ENCODE data around the genes LIPF, LIPM and FAS.

DNA sequence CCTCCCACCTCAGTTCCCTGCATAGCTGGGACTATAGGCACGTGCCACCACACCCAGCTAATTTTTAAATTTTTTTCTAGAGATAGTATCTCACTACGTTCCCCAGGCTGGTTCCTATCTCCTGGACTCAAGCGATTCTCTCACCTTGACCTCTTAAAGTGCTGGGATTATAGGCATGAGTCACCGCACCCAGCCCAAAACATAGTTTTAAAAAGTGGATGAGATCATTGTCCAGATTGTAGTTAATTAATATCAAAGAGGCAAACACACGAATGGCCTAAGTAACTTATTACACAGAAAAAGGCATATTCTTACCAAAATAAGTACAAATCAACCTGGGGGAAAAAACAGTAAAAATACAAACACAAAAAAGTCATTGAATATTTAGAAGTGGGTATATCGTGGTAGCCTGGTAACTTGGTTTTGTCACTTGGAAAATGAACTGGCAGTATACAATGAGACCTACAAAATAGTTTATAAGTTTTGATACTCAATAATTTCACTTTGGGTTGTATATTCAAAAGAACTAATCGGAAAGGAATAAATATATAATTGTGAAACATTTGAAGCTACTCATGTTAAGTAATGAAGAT lies 41.9 kb downstream of the PAPSS2 start:
- PRO-cap = no peak

DNA sequence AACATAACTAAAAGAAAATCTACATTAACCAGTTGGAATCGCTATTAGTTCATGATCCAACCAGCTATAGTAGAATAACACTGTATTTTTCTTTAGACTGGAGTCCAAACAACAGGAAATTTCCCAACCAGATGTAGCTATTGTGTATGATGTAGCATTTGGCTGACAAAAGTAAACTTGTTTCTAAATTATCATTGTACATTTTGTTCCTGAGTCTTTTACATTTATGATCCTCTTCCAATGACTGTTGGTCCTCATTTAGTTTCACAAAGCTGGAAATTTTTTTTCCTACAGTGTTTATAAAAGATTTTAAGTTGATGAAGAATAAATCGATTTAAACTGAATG lies 62.1 kb downstream of the PAPSS2 start:
- PRO-cap = no peak

GRCh38 chr10:87760051-87760677 lies 57.9 kb downstream of the ATAD1 start:
- PRO-cap = no peak

DNA sequence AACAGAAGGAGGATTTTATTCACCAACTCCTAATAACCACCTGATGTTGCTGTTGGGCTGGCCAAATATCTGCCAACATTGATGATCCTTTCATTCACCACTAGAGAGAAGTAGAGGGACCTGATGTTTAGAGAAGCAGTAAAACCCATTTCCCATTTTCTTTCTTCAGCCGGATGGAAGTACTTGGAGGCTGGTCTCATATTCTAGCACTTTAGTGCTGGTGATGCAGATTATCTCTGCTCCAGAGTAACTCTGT lies 3.2 kb downstream of the KLLN start:
- PRO-cap = no peak

DNA sequence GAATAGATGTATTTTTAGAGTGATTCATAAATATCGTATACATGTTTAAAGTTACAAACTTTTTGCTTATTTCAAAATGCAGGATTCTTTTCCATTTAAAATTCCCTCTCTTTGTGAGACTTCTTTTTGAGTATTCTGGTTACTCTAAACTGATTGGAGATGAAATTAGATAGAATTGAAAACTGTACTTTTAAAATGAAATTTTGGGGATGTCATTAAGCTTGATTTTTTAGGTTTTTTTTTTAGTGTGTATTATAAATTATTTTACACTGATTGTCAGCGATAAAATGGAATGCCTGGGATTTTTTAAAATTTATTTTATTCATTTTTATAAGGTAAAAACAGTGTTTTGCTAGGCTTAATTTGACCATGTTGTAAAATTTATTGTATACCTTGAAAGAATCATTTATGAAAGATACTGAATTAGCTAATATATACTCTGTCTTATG lies 8.5 kb downstream of the PTEN start:
- PRO-cap = no peak

DNA sequence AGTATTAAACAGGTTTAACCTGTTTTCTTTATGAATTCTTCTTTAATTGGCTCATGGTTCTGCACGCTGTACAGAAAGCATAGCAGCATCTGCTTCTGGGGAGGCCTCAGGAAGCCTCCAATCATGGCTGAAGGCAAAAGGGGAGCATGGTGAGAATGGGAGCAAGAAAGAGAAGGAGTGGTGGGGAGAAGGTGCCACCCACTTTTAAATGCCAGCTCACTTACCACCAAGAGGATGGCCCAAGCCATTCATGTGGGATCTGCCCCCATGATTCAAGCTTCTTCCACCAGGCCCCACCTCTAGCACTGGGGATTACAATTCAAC lies 92.0 kb downstream of the PTEN start:
- PRO-cap = no peak

DNA sequence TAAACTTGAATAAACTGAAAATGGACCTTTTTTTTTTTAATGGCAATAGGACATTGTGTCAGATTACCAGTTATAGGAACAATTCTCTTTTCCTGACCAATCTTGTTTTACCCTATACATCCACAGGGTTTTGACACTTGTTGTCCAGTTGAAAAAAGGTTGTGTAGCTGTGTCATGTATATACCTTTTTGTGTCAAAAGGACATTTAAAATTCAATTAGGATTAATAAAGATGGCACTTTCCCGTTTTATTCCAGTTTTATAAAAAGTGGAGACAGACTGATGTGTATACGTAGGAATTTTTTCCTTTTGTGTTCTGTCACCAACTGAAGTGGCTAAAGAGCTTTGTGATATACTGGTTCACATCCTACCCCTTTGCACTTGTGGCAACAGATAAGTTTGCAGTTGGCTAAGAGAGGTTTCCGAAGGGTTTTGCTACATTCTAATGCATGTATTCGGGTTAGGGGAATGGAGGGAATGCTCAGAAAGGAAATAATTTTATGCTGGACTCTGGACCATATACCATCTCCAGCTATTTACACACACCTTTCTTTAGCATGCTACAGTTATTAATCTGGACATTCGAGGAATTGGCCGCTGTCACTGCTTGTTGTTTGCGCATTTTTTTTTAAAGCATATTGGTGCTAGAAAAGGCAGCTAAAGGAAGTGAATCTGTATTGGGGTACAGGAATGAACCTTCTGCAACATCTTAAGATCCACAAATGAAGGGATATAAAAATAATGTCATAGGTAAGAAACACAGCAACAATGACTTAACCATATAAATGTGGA lies 102.3 kb downstream of the PTEN start:
- PRO-cap = no peak

DNA sequence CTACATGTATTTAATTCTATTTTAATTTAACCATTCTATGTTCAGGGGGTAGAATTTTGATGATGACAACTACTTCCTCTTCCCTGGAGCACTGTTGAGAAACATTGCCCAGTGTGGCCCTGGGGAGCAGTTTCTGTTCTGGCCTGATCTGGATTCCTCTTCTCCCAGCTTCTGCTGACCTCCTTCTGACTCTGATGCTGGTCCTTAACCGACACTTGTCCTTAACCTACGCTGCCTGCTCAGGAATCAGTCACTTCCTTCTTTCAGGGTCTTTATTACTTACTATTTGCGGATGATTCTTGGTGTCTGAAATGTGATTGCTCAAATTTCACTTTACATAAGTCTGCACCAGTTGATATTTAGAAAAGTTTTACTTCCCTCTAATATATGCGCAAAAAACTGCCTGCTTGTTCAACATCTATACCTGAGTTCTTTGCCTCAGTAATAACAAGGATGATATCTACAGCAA lies 164.1 kb downstream of the PTEN start:
- PRO-cap = no peak

DNA sequence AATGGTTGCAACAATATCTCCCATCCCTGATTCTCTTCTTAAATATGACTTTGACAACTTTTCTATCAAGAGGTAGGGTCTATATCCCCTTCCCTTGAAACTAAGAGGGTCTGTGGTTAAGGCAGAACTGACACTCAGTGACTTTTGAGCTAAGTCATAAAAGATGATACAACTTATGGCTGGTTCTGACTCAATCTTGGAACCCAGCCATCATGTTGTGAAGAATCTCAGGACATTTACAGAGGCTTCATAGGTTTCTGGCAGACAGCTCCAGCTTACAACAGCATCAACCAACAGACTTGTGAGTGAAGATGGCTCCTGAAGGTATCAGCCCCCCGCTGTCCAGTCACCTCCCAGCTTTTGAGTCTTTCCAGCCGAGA lies 203.5 kb downstream of the RNLS start:
- PRO-cap = no peak

DNA sequence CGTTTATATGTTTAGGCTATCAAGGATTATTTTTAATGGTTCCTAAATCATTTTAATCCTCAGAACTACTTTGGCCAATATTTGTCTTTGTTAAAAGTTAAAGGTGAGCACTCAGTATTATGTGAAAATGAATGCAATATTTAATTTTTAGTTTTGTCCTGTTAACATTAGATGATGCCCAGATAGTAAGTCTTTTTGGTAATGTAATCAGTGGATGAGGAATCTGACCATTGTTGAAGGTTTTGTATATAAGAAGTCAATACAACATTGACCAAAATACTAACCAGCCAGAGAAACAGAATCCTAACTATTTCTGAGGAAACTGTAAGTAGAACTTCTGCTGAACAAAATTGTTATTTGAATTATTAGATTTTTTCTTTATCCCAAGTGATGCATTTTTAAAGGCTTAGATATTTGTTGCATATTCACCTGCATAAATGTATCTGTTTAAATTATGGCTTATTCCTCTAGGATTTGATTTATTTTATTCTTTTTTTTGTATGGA lies at the start of gene LIPF:
Gene LIPF, plus strand, starts transcription at position 275 of the 505 bp plus-strand sequence.
- PRO-cap = no peak

DNA sequence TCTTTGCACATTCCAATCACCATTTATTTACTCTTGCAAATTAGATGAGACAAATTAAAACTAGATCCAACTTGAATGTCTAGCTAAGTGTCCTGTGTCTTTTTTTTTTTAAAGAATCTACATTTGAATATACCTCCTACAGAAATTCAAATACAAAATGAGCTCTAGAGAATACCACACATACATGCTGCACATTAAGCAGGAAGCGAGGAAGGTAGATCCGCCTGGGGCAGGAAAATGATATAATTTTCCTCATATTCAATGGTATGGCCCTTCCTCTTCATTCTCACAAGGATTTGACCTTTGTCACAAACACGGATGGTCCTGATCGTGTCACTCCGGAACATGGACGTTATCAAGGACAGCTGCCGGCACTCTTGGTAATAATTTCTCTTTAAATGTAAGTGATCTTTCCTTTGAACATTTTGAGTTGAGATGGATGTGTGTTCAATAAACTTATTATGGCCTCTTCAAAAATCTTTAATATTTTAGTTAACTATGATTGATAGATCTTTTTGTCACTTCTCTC lies 2.7 kb upstream of the LIPN start:
- PRO-cap = no peak

DNA sequence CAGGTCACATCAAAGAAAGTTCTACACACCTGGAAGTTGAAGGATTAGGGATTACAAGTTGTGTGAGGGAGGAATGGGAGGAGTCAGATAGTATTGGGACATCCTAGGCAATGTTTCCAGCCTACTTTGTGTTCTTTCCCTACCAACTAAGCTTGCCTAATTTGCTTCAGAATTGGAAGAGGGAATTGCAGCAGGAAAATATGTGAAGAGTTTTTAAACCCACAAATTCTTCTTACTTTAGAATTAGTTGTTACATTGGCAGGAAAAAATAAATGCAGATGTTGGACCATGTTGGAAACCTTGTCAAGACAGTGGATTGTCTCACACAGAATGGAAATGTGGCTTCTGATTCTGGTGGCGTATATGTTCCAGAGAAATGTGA lies at the start of gene LIPM:
Gene LIPM, plus strand, starts transcription at position 122 of the 382 bp plus-strand sequence.
- PRO-cap = no peak

DNA sequence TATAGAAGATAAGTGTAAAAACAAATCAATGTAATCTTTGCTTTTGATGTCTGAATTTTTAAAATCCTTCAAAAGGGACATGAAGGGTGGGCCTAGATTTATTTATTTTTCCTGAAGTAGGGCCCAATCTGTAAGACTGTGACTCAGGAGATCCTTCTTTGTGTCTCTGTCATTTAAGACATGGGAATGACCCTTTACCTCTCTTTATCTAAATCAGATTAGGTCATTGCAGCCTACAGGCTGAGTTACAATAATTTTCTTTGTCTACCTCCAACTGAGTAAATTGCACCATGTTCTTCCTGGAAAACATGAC lies 16.1 kb downstream of the STAMBPL1 start:
- PRO-cap = no peak

GRCh38 chr10:88896873-88898030 lies 17.2 kb downstream of the STAMBPL1 start:
- PRO-cap = no peak

GRCh38 chr10:88939384-88939752 lies 13.2 kb downstream of the ACTA2 start:
- PRO-cap = unidirectional peak, minus-strand start at chr10:88939697

- PRO-cap = unidirectional peak, minus-strand start at chr10:88944213; unidirectional peak, minus-strand start at chr10:88944262
Measured at GRCh38 chr10:88943948-88944495, 8.6 kb downstream of the ACTA2 start.

- PRO-cap = no peak
Measured at GRCh38 chr10:88948577-88949460, 3.8 kb downstream of the ACTA2 start.

GRCh38 chr10:88990411-88991078 lies at the start of gene FAS:
TSS of gene FAS (plus strand) at chr10:88990798.
- PRO-cap = bidirectional peak, plus-strand start at chr10:88990963, minus-strand start at chr10:88990691

DNA sequence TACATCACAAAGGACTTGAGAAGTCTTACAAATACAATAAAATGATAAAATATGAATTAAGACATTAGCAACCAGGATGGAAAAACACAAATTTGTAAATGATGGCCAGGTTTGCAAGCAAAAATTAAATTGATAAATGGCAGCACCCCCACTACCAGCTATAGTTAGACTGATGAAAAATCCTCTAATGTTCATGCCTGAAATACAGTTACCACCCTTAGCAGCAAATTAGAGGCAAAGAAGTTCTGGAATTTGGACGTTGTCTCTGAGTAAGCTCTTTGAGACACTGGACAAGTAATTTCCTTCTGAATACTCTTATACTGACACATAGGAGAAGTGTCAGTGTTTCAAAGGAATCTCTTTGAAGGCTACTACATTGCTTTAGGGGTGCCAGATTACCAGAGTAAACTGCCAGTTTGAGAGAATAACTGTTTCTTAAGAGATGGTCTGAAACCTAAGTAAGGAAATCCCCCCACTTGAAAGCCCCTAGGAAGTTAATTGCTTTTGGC lies 3.3 kb downstream of the FAS start:
- PRO-cap = no peak

DNA sequence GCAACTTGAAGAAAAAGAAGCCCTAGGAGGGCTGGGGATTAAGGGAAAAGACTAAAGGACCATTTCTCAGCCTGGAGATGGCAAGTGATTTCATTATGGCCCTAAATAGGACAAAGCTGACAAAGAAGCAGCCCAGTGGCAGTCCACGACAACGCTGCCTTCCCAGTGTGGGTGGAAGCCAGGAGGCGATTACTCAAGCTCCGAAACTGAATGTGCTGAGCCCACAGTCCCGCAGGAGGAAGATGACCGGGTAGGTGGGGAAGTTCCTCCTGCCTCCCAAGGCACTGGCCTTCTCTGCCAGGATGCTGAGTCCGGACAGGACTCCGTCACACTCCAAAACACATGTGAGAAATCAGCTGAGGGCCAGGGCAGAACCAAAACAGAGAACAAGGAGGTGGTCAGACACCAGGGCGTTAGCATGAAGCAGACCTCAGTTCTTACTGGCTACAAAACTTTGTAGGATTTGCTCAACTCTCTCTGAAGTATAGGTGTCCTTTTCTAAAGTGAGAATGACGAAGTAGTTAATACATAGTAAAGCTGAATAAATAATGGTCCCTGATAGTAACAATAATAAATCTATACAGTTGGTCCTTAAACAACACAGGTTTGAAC lies 16.1 kb downstream of the LIPA start:
- PRO-cap = no peak